ENCODE data around the genes CFAP161 and RPS17.

DNA sequence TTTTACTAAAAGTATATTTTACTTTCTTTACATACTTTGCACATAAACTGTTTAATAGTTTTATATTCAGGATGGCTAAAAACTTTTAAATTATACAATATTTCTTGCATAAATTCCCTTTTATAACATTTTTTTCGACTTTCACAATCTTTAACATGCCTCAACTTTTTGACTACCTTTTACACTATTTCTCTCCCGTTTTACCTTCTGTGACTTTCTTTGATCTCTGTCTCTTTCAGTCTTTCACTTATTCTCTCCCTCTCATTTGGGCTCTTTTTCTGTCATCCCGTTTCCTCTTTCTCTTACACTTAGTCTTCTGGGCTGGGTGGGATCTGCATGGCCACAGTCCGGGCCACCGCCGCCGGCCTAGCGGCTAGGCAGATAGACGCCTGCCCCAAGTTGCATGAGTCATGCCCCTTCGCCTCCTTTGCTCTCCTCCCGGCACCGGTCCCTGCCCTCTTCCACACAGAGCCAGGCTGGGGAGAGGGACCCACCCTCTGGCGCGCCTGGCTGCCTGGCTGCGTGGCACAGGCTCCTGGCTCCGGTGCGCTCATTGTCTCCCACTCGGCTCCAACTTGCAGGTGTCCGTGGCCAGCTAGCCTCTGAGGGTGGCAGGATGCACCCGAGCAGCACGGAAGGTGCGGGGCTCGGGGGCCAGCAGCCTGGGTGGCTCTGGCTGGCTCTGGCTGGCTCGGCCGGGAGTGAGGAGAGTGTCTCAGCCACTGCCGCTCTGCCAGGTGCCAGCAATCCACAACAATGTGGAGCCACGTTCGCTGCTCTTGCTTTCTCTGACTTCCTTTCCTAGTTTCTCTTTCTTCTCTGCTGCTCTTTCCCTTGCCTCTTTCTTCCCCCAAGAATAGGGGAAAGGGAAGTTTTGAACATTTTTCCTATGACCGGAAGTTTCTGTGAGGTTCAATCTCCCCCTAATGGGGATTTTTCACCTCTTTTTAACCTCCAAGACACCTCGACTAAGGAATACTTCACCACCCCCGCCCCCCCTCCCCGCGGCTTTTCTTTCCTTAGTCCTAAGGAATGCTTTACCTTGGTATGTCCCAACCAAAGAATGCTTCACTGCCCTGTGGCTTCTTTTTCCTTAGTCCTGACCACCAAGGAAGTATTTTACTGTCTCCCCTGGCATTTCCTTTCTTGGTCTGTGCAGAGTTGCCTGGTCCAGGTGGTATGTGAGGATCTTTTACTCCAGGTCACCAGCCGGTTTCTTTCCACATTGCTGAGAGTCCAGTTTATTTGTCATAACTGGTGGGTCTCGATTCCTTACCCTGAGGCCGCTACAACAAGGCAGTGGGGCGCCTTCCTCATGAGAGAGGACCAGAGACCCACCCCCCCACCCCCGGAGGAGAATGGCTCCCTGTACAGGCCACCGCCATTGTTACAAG, 22.5 kb upstream of the MTHFS start:
- RRBS = 92% methylated on average over 1 of the region's 39 CpGs

DNA sequence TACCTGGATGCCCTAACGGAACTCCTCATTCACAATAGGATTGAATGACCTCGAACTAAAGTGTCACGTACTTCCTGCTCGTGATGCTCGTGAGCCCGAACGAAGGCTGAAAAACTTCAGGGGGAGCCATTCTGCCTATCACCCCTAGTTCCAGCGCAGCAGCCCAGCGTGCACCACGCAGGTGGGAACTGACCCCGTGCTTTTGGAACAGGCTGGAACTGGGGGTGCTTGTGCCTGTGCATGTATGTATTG, 745 bp upstream of the ZFAND6 start:
- RRBS = no CpG with 5 or more reads among the region's 11 CpGs

DNA sequence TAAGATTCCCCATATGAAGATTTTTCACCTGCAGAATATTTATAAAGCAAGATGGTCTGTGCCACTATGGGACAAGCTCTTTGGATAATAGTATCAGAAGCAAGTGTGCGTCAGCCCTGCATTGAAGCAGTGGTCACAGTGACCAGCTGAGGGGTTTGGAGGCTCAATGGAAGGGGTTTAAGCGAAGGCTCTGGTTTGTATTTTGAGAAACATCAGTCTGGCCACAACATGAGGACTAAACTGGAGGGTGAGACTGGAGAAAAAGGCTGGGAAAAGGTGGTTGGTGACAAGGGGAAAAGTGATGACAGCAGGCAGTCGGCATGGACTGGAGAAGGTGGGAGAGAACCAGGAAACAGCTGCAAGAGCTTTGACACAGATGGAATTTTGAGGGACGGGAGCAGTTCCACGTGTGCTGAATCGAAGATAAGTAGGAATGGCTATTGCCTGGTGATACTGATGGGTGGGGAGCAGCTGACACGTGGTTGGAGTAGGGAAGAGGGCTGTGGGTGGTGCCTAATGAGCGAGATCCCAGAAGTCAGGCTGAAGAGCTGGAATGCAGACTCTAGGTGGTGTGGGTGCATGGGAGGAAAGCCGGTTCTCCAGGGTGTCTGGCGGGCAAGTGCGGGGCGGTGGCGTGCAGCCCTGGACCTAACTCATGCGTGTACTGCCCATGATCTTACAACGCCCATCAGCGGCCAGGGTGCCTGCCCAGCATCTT, 62.9 kb downstream of the ARNT2 start:
- RRBS = no CpG with 5 or more reads among the region's 16 CpGs

DNA sequence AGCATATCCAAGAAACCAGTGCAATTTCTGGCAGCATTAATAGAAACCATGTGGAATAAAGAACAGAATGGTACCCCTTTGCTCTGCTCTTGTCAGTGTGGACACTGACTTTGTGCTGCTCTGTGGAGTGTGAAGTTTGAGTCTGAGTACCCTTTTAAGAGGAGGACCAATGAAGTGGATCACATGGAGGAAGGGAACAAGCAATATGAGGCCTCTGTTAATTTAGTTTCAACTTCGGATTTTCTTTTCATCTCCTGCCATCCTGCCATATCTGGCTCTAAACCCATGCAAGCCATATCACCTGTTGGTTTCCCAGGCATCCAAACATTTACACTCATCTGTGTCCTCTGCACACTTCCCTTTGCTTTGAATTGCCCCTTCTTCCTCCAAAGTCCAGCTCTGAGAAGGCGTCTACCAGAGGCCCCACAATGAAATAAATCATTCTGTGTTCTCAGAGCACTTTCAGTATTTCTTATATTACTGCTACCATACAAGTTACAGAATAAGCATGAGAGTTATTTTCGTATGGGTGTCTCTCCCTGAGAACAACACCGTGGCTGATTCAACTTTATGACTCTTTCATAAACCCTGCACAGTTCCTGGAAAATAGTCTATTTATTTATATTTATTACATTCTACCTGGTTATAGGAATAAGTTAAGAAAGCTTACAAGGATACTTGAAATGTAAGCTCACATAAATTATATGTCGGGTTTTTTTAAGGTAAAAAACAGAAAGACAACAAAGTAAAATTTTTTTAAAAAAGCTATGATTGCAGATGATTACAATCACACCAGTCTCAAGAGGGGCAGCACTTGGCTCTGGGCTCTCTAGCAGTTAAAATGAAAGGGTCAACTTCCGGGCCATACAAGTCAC, 12.9 kb upstream of the ABHD17C start:
- RRBS = no CpG with 5 or more reads among the region's 6 CpGs

GRCh38 chr15:80696126-80696865, 1.2 kb downstream of the ABHD17C start:
- RRBS = no CpG with 5 or more reads among the region's 23 CpGs

DNA sequence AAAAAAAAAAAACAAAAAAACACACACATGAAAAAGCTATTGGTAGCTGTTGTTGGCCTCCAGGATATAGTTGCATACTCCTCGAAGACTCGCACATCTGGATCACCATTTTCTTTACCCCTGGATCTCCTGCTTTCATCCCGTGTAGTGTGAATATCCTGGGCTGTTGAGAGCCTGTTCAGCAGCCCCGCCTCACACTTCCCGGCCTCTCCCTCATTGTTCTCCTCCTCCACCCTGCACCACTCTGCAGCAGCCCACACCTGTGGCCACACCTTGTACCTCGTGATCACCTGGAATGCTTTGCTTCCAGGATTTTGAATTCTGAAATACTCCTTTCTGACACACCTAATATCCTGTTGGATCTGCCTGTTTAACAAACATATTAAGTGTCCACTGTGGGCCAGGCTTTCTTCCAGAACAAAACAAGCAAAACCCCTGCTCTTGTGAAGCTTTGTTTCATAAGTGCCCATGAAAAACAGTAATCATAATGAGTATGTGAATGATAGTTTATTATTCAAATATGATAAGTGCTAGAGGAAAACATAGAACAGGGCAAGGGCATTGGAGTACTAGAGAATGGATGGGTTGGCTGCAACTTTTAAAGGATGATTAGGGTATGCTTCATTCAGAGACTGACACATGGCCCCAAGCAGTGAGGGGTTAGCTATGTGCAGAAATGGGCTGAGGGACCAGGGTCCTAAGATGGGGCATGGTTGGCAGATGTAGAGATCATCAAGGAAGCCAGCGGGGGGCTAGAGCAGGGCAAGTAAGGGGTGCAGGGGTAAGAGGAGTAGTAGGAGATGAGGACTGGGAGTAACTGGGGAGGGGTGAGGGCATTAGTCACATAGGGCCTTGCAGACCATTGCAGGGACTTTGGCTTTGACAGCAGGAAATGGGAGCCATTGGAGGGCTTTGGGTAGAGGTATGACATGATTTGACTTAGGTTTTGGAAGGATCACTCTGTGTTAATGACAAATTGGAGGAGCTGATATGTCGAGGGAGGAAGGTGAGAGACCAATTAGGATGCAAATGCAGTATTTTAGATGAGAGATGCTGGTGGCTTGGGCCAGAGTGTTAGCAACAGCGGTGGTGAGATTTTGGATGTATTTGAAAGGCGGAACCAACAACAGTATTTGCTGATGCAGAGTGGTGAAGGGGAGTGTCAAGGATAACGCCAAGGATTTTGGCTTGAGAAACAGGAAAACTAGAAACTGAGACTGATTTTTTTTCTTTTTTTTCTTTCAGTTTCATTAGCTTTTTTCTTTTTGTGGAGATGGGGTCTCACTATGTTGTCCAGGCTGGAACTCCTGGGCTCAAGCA, 14.8 kb downstream of the ABHD17C start:
- RRBS = no CpG with 5 or more reads among the region's 11 CpGs

GRCh38 chr15:80715107-80715725, 20.1 kb downstream of the ABHD17C start:
- RRBS = no CpG with 5 or more reads among the region's 4 CpGs

DNA sequence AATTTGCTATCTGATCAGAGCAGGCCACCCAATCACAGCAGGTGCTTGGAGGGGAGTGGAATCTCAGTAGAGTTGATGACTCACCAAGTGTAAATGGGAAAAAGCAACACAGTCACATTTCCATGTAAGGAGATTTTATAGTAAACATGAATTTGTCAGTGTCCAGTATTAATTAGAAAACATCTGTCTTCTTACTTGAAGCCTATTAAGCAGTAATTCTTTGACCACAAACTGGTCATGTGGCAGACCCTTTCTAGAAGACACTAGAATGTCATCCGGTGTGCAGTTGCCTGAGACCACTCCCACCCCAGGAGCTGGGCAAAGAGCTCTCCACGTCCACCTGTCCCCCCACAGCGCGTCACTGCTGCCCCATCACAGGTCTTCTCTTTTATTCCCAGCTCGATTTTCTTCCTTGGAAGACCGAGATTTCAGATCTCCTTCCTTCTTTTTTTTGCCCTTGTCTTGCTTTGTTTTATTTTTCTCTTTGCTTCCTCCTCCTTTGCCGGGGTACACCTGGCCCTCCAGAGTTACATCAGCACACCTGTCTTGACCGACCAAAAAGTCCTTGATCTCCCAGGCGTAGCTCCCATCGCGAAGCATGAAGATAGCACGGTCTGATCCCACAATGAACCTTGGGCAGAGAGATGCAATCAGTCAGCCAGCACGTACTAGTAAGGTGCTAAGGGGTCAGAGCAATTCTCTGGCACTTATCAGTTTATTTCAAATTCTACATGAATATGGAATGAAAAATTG, 10.6 kb downstream of the MESD start:
- RRBS = no CpG with 5 or more reads among the region's 13 CpGs

DNA sequence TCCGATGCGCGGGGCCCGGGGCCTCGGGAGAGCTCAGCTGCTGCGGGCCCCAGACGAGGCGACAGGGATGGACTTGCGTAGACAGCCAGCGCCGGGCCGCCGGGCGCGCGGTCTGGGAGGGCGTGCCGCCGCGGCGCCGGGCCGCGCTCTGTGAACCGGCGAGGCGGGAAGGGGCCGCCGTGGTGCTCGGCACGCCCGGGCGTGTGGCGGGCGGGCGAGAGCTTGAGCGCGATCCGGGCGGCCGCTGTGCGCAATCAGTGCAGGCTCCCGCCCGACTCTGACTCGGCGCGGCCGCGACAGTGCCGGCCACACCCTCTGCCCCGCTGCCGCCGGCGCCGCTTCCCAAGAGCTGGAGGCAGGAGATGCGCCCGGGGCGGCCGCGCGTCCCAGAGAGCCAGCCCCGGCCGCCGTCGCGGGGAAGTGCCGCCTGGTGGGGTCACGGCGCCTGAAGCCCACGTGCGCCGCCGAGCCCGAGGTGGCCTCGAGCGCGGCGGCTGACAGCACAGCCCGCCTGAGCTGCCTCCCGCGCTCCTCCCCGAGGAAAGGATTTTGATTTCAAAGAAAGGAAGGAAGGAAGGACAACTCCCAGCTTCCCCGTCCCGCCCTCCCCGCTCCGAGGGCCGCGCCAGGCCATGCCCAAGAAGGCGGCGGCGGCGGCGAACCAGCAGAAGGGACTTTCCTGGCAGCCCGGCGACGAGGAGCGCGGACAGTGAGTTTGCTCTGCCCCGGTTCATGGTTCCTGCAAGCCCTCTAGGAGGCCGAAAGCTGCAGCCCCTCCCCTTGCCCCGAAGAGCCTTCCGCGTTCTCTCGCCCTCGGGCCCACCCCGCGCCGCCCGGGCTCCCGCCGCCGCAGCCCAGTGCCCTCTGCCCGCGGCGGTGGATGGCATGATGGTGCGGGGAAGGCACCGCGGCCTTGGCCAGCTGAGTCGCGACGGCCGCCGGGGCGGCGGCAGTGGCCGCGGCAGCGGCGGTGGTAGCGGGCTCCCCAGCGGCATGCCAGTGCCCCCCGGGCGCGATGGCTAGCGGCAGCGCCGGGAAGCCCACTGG, 857 bp downstream of the TLNRD1 start:
- RRBS = 2% methylated on average over 56 of the region's 137 CpGs

GRCh38 chr15:81005717-81006317, 5.1 kb downstream of the TLNRD1 start:
- RRBS = no CpG with 5 or more reads among the region's 3 CpGs

- RRBS = 2% methylated on average over 11 of the region's 38 CpGs
These were observed at the start of gene CFAP161 for GRCh38 chr15:81133664-81134643. Gene CFAP161 (plus strand): TSS chr15:81134270.

DNA sequence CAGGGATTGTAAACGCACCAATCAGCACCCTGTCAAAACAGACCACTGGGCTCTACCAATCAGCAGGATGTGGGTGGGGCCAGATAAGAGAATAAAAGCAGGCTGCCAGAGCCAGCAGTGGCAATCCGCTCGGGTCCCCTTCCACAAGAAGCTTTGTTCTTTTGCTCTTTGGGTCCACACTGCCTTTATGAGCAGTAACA, 25.3 kb downstream of the CFAP161 start:
- RRBS = no CpG with 5 or more reads among the region's 3 CpGs

- RRBS = no CpG with 5 or more reads among the region's 12 CpGs
These were observed 49.1 kb downstream of the STARD5 start for GRCh38 chr15:81274631-81275375.

DNA sequence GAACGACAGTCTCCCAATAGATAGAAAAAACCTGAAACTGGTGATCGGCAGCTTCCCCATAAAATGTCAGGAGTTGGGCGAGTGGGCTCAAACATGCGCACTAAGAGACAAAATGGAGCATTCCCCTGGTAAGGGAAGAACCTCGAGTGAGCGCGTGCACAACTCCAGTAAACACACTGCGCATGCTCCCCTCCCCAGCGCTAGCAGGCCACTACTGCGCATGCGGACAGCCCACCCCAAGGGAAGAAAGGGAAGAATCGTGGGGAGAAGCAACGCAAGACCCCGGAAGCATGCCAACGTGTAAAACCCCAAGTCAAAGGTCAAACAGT, 7.7 kb upstream of the STARD5 start:
- RRBS = no CpG with 5 or more reads among the region's 15 CpGs

DNA sequence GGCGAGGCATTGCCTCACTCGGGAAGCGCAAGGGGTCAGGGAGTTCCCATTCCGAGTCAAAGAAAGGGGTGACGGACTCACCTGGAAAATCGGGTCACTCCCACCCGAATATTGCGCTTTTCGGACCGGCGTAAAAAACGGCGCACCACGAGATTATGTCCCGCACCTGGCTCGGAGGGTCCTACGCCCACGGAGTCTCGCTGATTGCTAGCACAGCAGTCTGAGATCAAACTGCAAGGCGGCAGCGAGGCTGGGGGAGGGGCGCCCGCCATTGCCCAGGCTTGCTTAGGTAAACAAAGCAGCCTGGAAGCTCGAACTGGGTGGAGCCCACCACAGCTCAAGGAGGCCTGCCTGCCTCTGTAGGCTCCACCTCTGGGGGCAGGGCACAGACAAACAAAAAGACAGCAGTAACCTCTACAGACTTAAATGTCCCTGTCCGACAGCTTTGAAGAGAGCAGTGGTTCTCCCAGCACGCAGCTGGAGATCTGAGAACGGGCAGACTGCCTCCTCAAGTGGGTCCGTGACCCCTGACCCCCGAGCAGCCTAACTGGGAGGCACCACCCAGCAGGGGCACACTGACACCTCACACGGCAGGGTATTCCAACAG, 174.9 kb downstream of the MEX3B start:
- RRBS = no CpG with 5 or more reads among the region's 30 CpGs

GRCh38 chr15:82285154-82285404, 22.5 kb downstream of the SAXO2 start:
- RRBS = no CpG with 5 or more reads among the region's 1 CpG

DNA sequence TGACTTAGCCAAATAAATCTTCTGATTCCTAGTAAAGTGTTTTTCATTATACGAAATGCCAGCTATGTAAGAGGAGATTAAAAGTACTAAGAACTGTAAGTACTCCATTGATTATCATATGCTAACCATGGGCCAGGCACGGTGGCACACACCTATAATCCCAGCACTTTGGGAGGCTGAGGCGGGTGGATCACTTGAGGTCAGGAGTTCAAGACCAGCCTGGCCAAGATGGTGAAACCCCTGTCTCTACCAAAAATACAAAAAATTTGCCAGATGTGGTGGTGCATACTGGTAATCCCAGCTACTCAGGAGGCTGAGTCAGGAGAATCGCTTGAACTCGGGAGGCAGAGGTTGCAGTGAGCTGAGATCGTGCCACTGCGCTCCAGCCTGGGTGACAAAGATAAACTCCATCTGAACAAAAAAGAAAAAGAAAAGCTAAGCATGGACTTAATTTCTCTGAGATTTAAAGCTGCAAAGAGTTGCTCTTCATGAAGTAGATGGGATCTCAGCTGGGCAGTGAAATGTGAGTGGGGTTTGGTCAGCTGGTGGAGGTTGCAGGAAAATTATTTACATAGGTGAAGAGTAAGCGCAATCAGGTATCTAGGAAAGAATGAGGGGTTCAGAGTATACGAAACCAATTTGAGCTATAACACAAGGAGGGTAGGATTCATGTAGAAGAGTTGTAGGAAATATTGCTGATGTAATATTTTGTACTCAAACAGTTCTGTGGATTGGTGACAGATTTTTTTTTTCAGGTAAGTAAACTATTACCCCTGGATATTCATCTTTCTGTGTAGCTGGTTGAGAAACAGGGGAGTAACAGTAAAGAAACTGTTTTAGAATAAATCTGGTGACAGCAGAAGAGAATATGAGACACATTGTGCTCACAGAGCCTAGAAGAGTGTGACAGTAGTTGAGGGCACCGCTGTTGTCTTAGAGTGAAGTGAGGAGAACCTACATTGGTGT, 13.8 kb upstream of the GOLGA6L9 start:
- RRBS = no CpG with 5 or more reads among the region's 10 CpGs

GRCh38 chr15:82539730-82540556, at the start of gene RPS17:
Gene RPS17 (minus strand): TSS chr15:82540457.
- RRBS = no CpG with 5 or more reads among the region's 69 CpGs

DNA sequence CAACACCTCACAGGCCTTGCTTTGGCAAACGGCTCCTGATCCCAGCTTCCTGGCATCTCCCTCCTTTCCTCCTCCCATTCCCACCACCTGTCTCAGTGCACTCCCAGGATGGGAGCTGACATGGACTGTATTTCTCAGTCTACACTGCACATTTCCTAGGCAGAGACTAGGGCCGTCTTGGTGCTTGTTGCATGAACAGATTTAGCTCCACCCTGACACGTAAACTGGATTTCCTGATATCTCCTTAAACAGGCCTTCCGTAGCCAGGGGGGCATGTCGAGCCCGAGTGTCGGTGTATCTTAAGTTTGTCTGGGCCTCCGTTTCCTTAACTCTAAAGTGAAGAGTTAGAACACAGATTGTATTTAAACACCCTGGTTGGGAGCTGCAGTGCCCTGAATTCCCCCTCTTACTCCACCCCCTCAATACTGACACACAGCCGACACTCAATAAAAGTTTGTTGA, 715 bp upstream of the WHAMM start:
- RRBS = no CpG with 5 or more reads among the region's 9 CpGs